Ureter (tissue), 1 donor: ENCODE measurements around a stretch of chr17.

GRCh38 chr17:66230057-66230629, 928 bp upstream of the APOH start:
- PRO-cap: no peak

- PRO-cap: no peak
Observed at GRCh38 chr17:66509156-66509468, 206.7 kb downstream of the PRKCA start.

GRCh38 chr17:66804187-66804762, 30.6 kb upstream of the CACNG5 start:
- PRO-cap: no peak

DNA sequence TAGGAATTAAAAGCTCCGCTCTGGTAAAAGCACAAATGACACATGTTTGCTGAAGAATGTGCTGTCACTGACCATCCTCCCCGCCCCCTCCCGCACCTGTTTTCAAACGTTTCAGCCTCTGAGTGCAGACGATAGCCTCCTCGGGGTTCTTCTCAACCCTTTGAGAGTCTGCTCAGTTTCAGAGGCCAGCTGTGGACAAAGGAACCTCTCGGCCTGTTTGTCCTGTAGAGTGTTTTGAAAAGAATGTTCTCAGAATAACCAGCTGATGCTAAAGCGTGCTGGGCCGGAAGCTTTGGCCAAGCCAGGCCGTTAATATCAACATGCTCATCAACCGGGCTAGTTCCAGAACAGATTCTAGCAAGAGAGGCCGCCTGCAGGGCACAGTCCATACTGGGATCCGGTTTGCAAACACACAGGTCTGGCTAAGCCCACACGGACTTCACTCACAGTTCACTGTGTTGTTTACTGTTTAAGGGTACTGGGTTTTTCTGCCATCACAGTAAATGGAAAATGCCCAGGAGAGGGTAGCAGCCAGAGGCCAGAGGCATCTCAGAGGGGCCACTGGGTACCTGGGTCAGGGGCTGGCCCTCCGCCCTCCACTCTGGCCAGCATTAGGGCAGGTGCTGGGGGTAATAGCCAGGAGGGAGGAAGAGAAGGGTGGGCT, 6.4 kb upstream of the CACNG4 start:
- PRO-cap: no peak

DNA sequence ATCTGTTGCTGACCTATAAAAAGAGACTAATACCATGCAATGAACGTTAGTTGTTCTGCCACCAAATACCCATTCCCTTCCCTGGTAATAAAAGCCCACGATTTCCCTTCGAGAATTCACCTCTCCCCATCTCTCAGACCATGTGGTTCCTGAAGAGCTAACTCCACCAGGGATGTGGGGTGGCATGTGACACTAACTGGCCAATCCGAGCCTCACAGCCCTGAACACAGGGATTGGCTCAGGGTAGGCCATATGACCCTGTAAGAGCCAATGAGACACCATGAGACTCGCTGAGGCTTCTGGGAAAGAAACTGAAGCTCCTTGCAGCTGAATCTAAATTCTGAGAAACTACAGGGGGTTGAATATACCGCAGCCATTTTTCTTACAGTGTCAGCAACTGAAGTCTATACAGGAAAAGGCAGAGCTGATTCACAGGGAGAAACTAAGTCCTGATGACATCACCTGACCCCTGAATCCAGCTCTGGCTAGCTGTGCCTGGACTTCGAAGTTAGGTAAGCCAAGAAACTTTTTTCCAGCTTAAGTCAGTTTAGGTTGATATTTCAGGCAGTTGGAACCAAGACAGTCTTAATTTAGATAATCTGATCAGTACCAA, 21.0 kb downstream of the HELZ start:
- PRO-cap: no peak

DNA sequence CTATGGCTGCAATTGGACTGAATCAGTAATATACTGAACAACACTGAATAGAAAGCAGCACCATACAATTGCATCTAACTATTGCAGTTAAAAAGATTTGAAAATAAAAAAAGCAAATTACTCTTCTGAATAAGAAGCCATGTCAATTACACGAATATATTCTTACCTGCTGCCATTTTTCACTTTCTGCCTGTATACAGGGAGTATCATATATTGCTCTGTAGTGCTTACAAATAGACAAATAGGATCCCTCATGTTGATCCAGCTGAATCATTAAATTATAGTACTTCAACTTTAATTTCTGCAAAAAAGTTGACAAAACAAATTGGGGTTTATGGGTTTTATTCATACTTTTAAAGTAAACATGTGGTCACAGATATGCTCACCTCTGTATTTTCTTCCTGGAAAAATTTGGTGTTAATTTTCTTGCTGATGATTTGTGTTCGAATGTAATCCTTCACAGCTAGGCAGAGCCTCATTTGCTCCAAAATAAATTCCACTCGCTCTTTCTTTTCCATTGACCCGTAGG, 19.4 kb downstream of the PSMD12 start:
- PRO-cap: no peak

GRCh38 chr17:67443155-67443750, 66.2 kb downstream of the PITPNC1 start:
- PRO-cap: no peak

- PRO-cap: no peak
Observed at GRCh38 chr17:67448919-67449516, 71.9 kb downstream of the PITPNC1 start.

DNA sequence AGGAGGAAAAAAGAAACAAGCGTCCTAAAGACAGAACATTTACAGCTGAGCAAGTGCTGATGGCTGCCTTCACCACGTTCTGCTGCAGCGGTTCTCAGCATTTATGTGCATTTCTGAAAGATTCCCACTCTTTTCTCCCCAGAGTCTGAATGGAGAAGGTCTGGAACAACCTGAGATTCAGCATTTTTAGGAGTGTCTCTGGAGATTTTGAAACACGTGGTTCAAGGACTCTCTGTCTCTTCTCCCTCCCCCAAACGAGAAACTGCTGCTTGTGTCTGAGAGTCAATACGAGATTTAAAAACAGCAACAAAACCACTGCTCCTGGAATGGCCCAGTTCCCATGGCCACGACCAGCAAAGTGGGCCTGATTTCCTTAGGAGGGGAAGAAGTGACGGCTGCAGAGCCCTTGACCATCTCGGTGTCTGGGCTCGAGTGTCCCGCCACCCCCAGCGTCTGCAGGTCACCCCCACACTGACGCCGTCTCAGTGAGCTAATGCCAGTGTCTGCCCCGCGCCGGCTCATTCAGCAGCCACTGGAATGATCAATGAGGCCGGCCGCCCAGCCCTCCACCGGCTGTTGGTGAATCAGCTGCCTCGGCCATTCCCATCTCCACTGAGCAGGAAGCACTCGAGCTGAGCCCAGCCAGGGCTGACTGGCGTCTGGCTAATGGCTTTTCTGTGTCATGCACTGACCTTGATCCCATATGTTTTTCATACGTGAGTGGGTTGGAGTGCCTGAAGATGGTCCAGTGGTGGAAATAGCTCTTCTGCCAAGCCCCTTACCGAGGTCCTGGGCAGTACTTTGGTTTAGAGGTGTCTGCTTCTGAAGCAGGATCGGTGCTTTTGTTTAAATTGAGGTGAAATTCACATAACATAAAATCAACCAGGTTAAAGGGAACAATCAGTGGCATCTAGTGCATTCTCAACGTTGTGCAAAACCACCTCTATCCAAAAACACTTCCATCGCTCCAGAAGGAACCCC, 151.8 kb downstream of the PITPNC1 start:
- PRO-cap: no peak

GRCh38 chr17:67575175-67575835, 142.4 kb upstream of the NOL11 start:
- PRO-cap: no peak

DNA sequence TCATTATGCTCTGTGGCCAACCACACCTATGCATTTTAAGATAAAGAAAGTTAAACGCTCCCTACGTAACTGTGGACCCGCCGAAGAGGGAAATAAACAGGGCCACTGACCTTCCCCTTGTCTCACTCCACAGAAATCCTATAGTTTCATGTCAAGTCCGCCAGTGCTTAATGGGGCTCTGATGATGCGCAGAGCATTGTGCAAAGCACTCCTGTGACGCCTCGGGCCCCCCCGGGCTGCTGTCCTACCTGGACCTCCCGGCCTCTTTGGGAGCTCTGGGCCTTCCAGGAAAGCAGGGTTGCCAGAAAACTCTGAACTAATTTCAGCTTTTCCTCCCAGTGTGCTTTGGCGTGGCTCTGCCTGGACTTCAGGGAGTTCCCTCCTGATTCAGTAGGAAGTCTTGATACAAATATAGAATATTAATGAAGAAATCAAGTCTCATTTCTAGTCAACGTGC, 84.1 kb upstream of the NOL11 start:
- PRO-cap: no peak

GRCh38 chr17:67657396-67657622, 60.4 kb upstream of the NOL11 start:
- PRO-cap: no peak

- PRO-cap: no peak
Observed at GRCh38 chr17:67910748-67911309, 85.4 kb downstream of the C17orf58 start.

DNA sequence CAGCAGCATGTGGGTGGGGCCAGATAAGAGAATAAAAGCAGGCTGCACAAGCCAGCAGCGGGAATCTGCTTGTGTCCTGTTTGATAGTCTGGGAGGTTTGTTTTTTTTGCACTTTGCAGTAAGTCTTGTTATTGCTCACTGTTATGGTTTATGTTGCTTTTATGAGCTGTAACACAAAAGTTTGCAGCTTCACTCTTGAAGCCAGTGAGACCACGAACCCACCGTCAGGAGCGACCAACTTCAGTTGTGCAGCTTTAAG, 46.1 kb downstream of the KPNA2 start:
- PRO-cap: no peak

GRCh38 chr17:68195984-68196785, 51.7 kb upstream of the AMZ2 start:
- PRO-cap: unidirectional peak, plus-strand start at chr17:68196375

DNA sequence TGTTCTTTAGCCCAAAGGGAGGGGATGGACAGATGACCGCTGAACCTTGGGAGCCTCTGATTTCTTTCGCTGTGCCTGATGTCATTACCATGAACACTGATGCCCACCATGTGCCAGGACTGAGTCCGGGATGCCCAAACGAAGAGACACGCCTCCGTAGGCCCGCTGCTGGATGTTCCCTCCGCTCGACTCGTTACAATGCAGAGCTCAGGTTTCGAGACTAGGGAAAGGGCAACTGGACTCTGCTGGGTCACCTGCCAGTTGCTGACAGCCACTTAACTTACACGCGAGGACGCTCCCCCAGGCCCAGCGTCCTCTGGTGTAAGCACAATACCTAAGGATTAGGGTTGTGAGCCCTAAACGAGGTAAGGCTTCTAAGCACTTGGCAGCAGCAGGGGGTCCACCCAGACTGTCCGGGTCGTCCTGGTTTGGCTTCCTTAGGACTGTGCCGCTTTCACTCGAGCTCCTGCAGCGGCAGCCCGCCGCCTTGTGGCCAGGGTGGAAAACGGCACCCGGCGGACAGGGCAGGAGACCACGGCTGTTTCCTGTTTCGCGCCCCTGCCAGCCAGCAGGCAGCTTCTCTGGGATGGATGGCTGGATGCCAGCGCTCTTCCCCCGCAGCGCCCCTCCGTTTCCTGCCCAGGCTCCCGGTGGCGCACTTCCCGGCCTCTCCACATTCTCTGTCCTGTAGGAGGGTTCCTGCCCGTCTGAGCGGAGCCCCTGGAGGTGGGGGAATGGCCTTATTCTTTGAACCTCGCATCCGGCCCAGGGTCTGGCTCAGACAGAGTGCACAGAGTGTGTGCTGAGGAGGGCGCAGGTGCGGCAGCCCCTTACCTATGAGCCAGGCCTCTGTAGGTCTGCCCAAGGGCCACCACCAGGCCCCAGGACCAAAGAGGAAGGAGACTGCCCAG, 47.1 kb upstream of the AMZ2 start:
- PRO-cap: no peak

DNA sequence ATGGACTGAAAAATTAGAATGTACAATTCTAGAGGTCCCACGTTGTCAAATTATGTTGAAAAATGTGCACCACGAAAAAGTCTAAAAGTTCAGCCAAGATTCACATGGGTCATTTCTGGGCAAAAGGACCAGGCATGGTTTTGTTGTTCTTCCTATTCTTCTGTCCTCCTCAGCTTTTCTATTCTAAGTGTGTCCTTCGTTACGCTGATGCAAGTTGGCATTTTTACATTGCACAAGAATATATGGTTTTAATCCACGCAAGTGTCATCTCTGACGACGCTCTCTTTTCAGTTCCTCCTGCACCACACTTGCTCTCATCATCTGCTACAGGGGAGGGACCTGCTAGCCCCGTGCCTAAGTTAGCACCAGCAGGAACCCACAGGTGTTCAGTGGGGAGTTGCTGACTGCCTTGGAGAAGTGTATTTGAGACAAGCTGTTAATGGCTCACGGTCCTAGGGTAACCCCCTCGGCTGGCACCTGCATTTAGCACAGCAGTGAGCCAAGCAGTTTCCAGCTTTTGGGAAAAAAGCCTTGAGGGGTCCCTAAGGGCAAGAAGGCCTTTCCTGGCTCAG, 10.6 kb upstream of the AMZ2 start:
- PRO-cap: no peak

GRCh38 chr17:68289253-68290044, 1.5 kb downstream of the SLC16A6 start:
- PRO-cap: no peak

GRCh38 chr17:68290057-68291011, 593 bp downstream of the SLC16A6 start:
- PRO-cap: unidirectional peak, plus-strand start at chr17:68290455

GRCh38 chr17:68377959-68379331, 78.9 kb downstream of the WIPI1 start:
- PRO-cap: no peak